SK-N-DZ (cell line): Measurements from ENCODE around the gene IRAK4.

RAMPAGE:
- cytosol, long total RNA: no peak
- nucleus, long total RNA: no peak
Measured at GRCh38 chr12:41563532-41563756, 375.3 kb downstream of the PDZRN4 start.

DNA sequence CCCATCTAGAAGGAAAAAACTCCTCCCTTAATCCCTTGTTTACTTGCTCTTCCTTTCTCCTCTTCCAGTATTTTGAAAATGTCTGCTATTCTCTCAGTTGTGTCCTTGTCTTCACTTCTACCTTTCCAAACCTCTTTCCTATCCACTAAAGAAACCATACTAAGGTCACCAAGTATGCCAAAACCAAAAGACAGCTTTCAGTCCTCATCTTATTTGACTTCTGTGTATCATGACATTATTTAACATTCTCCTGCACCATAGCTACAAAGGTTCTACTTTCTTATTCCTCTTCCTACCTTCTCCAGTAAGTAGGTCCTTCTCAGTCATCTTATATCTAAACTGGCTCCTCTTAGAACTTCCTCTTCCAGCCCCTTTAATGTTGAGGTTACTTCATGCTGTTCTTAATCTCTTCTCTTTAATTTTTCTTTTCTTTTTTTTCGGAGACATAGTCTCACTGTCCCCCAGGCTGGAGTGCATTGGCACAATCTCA, 24.4 kb upstream of the GXYLT1 start:
RAMPAGE:
- cytosol, long total RNA: no peak
- nucleus, long total RNA: no peak

DNA sequence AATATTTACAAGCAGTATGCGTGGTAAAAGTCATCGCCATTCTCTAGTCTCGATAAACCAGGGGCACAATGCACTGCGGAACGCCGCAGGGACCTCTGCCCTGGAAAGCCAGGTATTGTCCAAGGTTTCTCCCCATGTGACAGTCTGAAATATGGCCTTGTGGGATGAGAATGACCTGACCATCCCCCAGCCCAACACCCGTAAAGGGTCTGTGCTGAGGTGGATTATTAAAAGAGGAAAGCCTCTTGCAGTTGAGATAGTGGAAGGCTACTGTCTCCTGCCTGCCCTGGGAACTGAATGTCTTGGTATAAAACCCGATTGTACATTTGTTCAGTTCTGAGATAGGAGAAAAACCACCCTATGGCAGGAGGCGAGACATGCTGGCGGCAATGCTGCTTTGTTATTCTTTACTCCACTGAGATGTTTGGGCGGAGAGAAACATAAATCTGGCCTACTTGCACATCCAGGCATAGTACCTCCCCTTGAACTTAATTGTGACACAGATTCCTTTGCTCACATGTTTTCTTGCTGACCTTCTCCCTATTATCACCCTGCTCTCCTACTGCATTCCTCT, 62.1 kb downstream of the PPHLN1 start:
RAMPAGE:
- cytosol, long total RNA: no peak
- nucleus, long total RNA: no peak

GRCh38 chr12:42483312-42483877, 106.2 kb downstream of the PRICKLE1 start:
RAMPAGE:
- cytosol, long total RNA: no peak
- nucleus, long total RNA: no peak

DNA sequence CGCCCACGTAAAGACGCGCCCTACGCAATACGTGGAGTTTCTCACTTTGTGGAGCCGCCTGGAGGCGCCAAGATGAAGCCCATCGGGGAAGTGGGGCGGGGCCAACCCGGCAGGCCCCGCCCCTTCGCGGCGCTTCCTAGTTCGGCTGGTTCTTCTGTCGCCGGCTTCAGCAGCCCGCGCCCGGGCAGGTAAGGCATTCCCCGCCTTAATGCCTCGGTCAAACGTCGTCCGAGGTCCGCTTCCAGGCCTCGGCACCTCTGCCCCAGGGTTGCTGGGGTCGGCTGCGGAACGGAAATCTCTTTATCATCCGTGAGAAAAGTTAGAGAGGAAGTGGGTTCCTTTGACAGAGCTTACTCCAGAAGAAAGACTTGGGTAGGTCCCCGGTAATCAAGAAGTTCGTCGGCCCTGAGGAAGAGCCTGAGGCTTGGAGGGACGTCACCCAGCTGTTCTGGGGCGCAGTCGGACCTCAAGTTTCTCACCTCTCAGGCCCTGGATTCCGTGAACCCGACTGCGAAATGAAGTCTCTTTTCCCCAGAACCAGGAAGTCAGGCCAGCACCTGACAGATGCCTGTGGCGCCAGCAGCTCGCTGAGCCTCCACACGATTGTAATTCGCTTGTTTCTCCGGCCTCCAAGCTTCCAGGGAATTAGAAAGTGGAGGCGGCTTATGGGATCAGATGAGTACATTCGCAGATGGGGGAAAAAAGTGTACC, at the start of gene IRAK4:
Gene IRAK4, plus strand, starts transcription at position 123 of the 711 bp plus-strand sequence.
RAMPAGE:
- cytosol, long total RNA: start-site peak on the plus strand centred at position 134 of the sequence, 60 bp wide, 50 and 88 reads in 2 replicates
- nucleus, long total RNA: start-site peak on the plus strand centred at position 141 of the sequence, 56 bp wide, 42 and 8 reads in 2 replicates

DNA sequence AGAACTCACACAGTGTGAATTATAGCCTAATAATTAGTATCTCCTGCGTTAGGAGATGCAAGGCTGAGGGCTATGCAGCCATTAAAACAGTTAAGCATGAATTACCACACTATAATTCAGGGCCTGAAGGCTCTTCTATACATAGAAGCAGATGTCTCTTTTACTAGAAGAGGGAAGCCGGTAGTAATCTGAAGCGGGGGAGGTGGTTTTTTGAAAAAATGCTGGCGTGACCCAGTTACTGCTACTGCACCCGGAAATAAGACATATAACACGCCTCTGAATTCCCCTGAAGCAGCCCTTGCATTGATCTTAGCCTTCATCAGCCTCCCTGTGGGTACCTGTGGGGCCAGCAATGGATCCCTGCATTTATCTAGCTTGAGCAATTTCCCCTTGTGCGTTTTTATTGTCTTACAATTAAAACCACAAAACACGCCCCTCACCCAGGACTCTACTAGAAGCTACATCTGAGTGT, 211.0 kb upstream of the ARID2 start:
RAMPAGE:
- cytosol, long total RNA: no peak
- nucleus, long total RNA: no peak

DNA sequence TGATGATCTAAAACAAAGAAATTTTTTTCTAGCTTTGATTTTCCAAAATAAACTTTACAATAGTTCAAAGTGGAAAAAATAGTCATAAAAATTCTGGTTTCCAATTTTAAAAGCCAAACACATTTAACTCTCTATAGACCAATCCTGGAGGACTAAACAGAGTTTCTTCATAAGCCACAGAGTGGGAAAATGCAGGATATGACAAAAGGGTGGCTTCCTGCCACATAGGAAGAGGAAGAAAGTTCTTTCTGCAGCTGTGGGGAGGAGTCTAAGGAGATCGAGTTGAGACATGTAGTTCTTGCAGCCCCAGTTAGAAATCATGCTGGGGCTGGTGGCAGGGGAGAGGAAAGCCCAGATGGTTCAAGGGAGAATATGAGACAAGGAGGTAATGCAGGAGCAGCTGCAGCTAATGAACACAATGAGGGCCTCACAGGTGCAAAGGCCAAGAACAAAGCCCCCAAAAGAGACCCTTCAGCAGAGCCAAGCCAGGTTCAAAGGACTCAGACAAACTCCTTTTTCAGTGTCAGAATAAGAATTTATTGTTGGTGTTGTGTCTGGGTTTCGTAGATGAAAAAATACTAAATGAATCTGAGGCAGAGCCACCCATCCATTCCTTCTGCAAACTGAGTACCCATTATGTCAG, 84.9 kb upstream of the ARID2 start:
RAMPAGE:
- cytosol, long total RNA: no peak
- nucleus, long total RNA: no peak

DNA sequence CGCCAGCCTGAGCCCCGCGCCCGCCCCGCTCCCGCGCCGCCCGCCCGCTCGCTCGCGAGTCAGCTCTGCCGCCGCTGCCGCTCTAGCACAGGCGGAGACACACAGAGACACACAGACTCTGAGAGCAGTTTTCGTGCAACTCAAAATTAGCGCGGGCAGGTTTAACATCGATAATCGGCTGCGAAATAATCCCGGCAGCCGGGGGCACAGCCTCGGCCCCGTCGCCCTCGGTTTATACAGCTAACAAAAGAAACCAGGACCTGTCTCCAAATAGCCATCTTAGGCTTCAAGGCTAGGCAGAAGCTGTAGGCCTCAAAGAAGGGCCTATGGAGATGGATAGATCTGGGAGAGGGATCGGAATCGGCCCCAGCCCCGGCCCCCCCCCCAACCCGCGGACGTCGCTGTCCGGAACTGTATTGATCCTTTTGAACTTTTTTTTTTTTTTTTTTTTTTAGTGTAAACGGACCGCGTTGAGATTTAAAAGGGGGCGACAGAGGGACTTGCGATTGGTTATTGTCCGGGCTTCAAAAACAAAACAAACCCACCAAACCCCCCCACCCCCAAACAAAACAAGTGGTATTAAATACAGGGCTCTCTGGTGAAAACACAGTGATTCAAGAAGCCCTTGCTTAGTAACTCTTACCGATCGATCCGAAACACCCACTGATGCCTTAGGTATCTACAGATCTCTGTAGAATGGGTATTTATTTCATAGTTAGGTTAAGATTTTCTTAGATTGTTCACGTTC, 1.1 kb downstream of the ARID2 start:
RAMPAGE:
- cytosol, long total RNA: no peak
- nucleus, long total RNA: no peak

DNA sequence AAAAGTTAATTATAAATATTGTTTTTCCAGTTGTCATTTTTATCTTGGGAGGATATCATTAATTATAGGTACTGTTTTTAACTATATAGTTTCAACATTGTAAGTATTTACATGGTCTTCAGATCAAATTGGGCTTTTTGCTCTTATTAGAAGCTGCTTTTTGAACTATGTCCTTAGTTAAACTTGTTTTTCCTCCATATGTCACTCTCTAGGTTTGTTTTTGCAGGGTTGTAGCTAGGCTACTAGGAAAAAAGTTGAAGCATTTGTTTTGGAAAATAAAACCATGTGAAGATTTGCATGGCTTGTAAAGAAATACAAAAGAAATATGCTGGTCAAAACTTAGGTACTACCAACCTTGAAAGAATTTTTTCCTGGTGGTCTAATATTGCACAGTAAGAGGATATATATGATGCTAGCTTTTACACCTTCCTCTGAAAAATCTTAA, 3.4 kb downstream of the ARID2 start:
RAMPAGE:
- cytosol, long total RNA: no peak
- nucleus, long total RNA: no peak

GRCh38 chr12:45905248-45906389, 84.8 kb downstream of the SCAF11 start:
RAMPAGE:
- cytosol, long total RNA: no peak
- nucleus, long total RNA: no peak

DNA sequence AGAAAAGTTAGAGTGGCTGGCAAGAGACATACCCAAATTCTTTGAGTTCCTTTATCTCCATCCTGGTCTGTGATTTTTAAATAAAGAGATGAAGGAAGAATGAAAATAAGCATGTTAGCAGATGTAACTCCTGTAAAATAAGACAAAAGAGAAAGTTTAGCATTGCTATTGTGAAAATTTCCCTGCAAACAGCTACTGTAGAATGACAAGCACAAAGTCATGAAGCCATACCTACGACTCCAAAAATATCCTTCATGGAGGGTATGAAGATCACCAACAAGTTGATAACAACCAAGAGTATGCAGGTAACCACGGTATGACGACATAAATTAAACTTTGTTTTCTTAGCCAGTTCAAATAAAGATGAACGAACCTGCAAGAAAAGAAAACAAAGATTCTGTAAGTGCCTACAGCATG, 71.1 kb downstream of the SLC38A1 start:
RAMPAGE:
- cytosol, long total RNA: no peak
- nucleus, long total RNA: no peak

GRCh38 chr12:46209652-46210722, 58.9 kb downstream of the SLC38A1 start:
RAMPAGE:
- cytosol, long total RNA: no peak
- nucleus, long total RNA: no peak

GRCh38 chr12:46217923-46218433, 50.9 kb downstream of the SLC38A1 start:
RAMPAGE:
- cytosol, long total RNA: no peak
- nucleus, long total RNA: no peak

DNA sequence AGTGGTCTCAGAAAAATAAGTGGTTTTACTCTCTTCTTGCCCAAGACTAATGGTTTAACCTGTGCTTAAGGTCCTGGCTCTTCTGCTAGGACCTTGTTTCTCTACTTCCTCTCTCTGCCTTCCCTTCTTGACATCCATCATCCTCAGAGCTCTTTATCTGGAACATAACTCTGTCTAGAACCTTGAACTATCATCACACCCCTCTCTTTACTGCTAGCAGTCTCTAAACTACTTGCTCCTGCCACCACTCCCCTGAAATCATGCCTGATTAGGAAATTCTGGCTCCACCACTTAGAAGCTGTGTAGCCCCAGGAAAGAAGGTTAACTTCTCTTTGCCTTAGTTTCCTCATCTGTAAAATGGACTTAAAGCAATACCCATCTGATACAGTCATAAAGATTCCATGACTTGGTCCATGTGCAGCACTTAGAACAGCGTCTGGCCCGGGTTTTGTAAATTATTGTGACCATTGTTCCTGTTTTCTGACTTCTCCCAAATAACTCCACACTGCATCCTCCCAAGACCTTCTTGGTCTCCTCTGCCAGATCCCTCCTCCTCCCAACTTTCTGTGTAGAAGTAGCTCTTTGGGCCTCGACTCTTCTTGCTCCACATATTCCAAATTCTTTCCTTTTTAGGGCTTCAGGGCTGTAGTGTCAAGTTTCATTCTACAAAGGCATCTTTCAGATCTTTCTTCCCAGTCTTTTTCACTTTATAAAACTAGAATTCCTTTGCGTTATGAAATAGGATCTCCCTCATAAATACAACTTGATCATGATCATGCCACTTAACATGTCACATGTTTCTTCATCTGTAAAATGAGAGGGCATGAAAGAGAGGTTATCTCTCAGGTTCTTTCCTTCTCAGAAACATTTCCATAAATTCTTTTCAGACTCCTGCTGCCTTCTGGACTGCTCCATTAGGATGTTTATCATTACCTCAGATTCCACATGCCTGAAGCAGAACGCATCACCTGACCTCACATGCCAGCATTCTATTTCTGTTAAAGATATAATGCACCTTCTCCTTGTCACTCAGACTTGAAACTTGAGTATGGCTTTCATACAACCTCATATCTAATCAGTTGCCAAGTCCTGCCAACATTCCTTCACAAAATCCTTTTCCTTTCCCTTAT, 8.8 kb downstream of the SLC38A1 start:
RAMPAGE:
- cytosol, long total RNA: no peak
- nucleus, long total RNA: no peak

DNA sequence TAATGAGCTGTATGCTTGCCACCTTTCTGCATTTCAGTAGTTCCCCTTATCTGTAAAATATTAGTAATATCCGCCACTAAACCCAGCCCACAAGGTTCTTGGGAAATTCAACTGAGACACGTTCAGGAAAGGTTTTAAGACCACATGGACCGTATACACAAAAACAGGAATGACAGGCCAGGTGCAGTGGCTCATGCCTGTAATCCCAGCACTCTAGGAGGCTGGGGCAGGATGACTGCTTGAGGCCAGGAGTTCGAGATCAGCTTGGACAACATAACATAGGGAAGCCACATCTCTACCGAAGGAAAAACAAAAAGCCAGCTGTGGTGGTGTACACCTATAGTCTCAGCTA, 4.9 kb downstream of the SLC38A2 start:
RAMPAGE:
- cytosol, long total RNA: no peak
- nucleus, long total RNA: no peak

RAMPAGE:
- cytosol, long total RNA: no peak
- nucleus, long total RNA: no peak
Measured at GRCh38 chr12:46387636-46388083, 15.1 kb upstream of the SLC38A2 start.

DNA sequence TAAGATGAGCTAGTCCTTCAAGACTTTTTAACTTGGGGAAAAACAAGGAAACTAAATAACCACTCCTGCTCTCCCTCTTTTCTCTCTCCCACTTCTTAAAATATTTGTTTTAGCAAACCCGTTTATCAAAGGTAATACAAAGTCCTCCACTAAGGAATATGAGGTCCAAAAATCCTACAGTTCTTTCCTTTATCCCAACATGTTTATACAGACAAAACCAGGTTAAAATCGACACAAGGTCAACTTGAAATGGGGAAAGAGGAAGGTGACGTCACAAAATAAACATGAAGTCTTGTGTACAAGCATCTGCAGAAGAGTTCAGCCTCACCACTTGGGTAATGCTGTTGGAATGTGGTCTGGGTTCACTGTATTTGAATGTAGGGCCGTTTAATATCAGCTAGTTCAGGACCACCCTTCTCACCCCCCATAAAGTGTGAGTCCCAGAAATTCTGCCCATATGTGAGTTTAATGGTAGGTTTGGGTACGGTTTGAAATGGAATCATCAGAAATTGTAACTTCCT, 119.9 kb upstream of the SLC38A2 start:
RAMPAGE:
- cytosol, long total RNA: no peak
- nucleus, long total RNA: no peak

DNA sequence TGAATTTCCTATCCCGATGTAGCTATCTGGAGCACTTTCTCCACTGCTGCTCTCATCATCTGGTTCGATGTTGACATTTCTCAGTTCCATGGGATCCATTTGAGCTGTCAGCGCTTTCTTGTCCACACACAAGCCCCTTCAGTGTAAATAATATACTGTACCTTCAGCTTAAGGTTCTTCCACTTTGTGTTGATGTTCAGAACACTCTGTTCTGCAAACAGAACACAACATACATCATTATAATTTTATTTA, 32.9 kb downstream of the SLC38A4 start:
RAMPAGE:
- cytosol, long total RNA: no peak
- nucleus, long total RNA: no peak

RAMPAGE:
- cytosol, long total RNA: no peak
- nucleus, long total RNA: no peak
Measured at GRCh38 chr12:46964476-46964951, 114.9 kb upstream of the PCED1B start.

RAMPAGE:
- cytosol, long total RNA: no peak
- nucleus, long total RNA: no peak
Measured at GRCh38 chr12:47068046-47068433, 11.4 kb upstream of the PCED1B start.